Prostate gland (tissue), 2 donors: Measurements from ENCODE around the genes KCTD12 and SCEL.

DNA sequence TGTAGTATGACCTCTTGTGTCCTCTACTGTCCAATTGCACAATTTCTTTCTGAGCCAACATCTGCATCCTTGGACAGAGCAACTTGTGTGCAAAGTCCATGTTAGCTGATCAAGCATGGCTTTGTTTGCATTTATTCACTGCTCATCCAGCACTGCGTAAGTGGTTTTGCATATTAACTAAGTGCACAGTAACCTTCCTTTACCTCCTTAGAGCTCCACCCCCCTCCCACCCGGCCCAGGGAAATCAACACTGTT, 1194.3 kb downstream of the TBC1D4 start:
- PRO-cap = no peak
- RAMPAGE, long total RNA, 2 experiments = no peak in any of the 2 experiments

DNA sequence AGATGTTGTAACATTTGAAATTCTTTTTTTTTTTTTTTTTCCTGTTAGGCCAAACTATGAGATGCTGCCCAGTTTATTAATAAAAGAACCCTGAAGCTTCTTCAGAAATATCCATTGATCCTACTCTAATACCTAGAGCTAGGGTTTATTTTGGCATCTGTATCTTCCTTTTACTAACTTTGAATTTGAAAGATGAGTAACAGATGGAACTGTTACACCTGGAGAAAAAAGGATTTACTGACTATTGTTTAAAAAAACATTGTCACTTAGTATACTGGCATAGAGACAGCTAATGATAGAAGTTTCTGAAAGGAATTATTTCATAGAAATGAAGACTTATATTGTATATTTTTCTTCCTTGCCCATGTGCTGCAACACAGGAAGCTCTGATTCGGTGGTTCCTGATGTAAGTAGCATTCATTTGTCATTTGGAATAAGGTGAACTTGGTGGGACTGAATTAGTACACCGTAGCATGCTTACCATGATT, 203.6 kb downstream of the LMO7 start:
- PRO-cap = no peak
- RAMPAGE, long total RNA, 2 experiments = no peak in any of the 2 experiments

DNA sequence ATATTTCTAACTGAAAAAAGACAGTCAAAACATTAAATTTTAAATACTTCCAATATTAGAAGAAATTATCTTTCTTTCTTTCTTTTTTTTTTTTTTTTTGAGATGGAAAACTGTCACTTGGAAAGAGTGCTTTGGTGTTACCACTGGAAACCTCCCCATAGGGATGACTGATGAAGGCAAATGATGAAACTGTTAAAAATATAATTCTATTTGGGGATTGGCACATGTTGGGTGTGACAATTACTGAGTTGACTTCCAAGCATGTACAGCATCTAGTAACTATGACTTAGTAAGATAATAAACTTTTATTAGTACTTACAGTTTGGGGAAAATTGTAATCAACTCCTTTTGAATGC, 592.5 kb downstream of the KCTD12 start:
- PRO-cap = no peak
- RAMPAGE, long total RNA, 2 experiments = no peak in any of the 2 experiments

- PRO-cap = no peak
- RAMPAGE, long total RNA, 2 experiments = no peak in any of the 2 experiments
Observed at GRCh38 chr13:76829627-76829906, 56.6 kb downstream of the KCTD12 start.

- PRO-cap = no peak
- RAMPAGE, long total RNA, 2 experiments = no peak in any of the 2 experiments
Observed at GRCh38 chr13:76874330-76874866, 11.8 kb downstream of the KCTD12 start.

DNA sequence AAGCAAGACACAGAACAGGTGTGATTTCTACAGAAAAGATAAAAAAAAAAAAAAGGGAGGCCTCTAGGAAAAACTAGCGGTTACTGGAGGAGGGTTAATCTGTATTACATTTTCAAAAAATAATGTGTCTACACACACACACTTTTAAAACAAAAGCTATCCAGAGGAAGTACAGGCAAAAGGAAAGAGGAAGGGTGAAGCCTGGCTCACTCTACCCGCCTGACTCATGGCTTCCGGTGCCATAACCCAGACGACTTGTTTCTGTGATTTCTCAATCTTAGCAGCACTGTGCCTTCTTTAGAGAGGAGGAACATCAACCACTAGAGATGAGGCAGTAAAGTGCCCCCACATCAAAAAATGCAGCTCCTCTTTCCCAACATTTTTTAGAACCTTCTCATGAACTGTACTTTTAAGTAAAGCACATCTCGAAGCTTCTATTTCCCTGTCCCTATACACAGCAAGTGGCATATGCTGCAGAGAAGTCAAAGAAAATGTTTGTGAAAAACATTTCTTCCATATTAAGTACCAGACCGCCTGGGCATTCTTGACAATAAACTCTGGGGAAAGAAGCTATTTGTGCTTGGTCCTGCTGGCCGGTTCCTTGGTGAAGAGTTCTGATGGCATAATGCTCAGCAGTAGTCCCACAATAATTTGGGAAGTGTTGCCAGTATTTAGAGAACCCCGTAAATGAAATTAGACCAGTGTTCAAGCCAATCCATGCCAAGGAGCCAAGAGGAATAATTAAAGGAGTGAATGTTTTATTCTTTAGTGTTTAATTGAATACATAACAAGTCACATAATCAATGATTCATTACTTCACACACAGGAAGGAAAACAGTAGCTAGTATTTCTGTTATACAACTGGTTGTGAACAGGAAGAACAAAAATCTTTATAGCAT, 6.5 kb downstream of the KCTD12 start:
- PRO-cap = unidirectional peak, plus-strand start at position 323 of the sequence
- RAMPAGE, long total RNA, 2 experiments = no peak in any of the 2 experiments

- PRO-cap = no peak
- RAMPAGE, long total RNA, 2 experiments = no peak in any of the 2 experiments
Observed at GRCh38 chr13:76885004-76885751, 1.0 kb downstream of the KCTD12 start.

DNA sequence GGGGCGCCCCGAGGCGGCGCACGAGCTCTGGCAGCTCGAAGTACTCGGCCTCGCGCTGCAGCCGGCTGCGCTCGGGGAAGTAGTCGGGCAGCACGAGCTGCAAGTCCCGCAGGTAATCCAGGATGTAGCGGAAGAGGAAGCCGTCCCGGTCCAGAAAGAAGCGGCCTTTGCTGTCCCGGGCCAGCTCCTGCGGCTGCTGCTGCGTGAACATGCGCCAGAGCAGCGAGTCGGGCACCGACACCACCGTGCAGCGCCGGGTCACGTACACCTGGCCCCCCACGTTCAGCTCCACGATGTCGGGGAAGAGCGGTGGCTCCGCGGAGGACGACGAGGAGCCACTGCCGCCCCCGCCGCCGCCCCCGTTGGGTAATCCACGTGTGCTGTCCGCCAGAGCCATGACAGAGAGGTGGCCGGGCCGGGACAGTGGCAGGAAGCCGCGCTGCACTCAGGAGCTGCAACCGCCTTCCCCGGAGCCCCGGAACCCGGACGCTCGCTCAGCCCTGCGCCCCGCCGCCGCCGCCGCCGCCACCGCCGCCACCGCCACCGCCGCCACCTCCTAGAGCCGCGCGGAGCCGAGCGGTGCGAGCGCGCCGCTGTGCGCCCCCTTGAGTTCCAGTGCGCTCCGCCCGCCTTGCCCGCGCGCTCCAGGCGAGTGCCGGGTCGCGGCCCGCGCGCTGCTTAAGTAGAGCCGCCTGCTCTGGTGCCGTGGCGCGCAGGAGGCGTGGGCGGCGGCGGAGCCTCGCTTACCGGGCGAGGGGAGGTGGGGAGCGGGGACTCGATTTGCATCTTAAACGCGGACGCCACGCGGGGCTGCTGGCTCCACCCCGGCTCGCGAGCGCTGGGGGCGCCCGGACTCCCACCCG, at the start of gene KCTD12:
Gene KCTD12 (minus strand): TSS at position 654 of the 863 bp plus-strand sequence.
- PRO-cap = bidirectional peak, plus-strand start outside the sequence, minus-strand start at position 654 of the sequence
- RAMPAGE, long total RNA, 2 experiments = no peak in any of the 2 experiments

DNA sequence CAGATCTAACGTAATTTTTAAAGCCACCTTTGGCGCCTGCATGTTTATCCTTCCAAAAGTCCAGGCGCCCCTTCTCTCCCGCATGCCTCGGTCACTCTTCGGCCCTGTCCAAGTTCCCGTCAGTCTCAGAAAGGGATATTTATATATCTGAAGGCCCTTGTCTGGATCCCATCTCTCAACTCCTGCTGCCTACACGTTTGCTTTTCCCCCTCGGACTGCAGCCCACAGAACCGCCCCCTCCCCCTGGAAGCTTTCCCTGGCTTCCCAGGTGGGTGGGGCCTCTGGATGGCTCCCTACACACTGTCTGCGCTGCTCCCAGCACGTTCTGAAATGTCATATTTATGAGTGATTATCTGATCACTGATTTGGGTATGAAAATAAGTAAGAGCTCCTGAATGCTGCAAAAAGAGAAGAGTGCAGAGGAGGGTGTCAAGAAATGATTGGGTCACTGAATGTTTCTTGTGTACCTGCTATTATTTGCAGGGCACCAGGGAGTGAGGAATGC, 1.1 kb upstream of the KCTD12 start:
- PRO-cap = no peak
- RAMPAGE, long total RNA, 2 experiments = no peak in any of the 2 experiments

DNA sequence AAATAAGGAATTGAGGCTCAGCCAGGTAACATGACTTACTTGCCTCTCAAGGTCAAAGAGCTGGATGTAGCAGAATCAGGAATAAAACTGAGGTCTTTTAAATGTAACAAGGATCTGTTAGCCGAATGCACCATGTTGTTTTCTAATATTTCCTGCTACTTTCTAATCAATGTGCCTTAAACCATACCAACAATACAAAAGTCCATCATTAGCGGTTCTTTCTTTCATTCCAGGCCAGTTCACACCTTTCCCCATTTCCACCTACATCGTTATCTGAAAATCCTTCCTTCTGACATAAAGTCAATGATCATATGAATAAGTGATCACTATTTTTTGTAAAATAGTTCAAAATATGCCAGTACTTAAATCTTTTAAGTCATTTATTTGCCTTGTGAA, 6.8 kb downstream of the CLN5 start:
- PRO-cap = no peak
- RAMPAGE, long total RNA, 2 experiments = no peak in any of the 2 experiments

GRCh38 chr13:77047915-77048465, 21.0 kb upstream of the FBXL3 start:
- PRO-cap = unidirectional peak, minus-strand start at chr13:77048295
- RAMPAGE, long total RNA, 2 experiments = no peak in any of the 2 experiments

GRCh38 chr13:77157881-77158242, 130.9 kb upstream of the FBXL3 start:
- PRO-cap = no peak
- RAMPAGE, long total RNA, 2 experiments = no peak in any of the 2 experiments

- PRO-cap = no peak
- RAMPAGE, long total RNA, 2 experiments = no peak in any of the 2 experiments
Observed at GRCh38 chr13:77260265-77260624, 66.6 kb downstream of the MYCBP2 start.

GRCh38 chr13:77535488-77535878, at the start of gene SCEL:
Gene SCEL, plus strand, starts transcription at chr13:77535706.
- PRO-cap = no peak
- RAMPAGE, long total RNA, 2 experiments = start-site peak on the plus strand in 2 of 2 experiments, at chr13:77535693-77535760 at its widest, 9 to 12 reads per replicate

DNA sequence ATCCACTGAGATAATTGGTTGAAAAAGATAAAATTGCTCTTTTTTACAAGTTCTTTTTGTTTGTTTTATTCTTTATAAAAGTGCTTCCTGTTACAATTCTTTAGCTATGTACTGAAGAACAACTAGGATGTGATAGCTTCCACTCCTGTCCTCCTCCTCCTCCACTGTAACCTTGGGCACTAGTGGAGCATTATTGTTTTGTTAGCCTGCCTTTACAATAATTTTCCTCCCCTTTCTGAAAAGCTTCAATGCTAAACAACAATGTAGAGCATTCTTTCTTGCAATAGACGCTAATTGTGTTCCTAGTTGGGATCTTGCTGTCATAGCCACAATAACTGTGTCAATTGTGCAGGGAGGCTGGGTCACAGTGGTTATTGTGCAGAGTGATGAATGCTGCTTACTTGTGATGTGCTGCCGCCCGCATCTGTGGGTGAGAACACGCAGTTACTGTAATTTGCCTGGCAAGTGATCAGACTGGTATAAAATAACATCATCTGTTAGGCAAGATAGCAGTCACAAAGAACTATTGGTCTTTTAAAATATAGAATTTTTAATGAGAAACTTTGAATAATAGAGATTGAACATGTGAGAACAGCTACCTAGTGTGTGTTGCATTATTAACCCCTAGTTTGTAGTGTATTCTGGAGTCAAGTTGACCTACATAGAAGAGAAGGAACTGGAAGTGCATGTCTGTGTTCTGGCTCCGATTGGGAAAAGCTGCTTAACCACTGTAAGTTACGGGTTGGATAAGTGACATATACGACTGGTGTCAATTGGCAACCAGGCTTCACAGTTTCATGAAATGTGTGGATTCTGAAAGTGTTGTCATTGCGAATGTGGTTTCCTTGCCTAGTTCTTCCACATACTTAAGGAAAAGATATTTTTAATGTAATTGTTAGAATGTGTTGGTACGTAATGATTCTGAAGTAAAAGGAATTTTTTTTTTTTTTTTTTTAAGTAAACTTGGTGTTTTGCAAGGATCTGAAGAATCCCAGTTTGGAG, 43.5 kb downstream of the SLAIN1 start:
- PRO-cap = no peak
- RAMPAGE, long total RNA, 2 experiments = no peak in any of the 2 experiments

GRCh38 chr13:77897893-77898761, 20.5 kb downstream of the EDNRB start:
- PRO-cap = no peak
- RAMPAGE, long total RNA, 2 experiments = no peak in any of the 2 experiments

- PRO-cap = no peak
- RAMPAGE, long total RNA, 2 experiments = no peak in any of the 2 experiments
Observed at GRCh38 chr13:78102300-78102575, 183.6 kb upstream of the EDNRB start.

DNA sequence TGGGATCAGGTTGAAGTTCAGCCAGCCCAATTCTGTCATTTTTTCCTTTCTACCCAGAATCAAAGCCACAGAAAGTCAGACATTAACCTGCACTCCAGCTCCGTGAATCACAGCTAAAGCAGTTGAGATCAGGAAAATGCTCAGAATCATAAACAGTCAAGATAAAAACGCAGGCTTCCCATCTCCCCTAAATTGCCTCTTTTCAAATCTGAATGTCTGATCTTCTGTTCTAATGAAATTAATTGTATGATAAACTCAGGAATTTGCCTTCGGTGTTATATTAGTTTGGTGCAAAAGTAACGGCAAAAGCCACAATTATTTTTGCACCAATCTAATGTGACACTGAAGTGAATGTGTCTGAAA, 208.9 kb upstream of the OBI1 start:
- PRO-cap = no peak
- RAMPAGE, long total RNA, 2 experiments = no peak in any of the 2 experiments

GRCh38 chr13:79524420-79524770, 43.4 kb downstream of the NDFIP2 start:
- PRO-cap = no peak
- RAMPAGE, long total RNA, 2 experiments = no peak in any of the 2 experiments

DNA sequence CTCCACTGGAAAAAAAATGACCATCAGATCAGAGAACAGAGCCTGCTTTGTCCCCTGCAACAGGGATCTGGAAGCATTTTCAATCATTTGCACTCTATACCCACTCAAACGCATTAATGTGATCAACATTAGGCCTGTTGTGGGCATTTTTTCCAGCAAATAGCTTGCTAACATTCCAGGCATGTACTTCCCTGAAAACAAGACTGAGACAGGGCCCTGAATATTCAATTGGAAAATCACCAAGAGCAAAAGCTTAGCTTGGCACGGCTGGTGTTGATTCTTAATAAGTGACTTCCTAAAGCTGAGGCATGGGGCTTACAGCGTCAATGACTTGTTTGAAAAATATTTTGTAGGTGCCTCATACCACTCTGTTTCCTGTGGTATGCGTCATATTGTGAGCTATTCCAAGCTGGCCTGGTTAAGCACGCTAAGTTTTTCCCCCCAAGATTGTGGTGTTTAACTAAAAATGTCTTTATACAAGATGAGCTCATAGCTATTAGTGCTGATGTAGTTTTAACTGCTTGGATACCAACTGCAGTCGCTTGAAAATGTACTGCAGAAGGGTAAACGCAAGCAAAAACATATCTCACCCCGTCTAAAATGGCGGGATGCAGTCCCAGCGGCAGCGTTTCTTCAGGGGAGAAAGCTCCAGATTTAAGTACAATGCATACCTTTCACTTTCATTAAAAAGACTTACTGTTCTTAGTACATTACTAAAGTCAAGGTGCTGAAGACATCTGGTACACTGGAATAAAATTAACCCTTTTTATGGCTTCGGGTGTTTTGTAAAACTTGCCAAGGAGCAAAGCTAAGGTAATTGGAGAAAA, 404.2 kb downstream of the SPRY2 start:
- PRO-cap = no peak
- RAMPAGE, long total RNA, 2 experiments = no peak in any of the 2 experiments